ENCODE data around the gene NDRG4.

GRCh38 chr16:58045581-58046422 is 20.2 kb downstream of the MMP15 start:
- RRBS: no CpG with 5 or more reads among the region's 8 CpGs

DNA sequence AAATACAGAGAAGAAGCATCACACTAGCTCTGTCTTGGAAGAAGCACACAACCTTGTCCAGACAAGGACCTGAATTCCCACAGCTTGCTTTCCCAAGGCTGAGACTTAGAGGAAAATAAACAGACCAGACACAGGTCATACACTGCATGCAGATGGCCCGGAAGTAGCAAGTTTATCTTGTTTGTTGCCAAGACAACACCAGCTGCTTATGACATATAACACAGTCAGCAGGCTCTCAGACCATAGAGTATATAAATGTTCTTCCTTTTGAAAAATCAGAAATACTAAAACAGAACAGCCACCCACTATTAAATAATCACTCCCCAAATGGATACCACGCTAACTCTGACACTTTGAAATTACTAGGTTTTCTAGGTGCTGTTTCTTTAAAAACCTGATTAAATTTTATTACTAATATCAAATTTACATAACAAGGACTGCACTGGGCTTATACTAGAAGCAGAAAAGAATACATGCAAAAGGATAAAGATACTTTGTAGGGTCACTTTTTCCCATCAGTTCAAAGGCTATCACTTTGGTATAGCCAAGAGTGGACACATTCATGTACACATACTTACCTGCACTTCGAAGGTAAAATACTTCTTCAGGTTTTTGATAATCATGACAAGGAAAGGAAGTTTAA is 13.6 kb downstream of the CFAP20 start:
- RRBS: no CpG with 5 or more reads among the region's 3 CpGs

- RRBS: no CpG with 5 or more reads among the region's 14 CpGs
These were observed 13.3 kb upstream of the CCDC113 start for GRCh38 chr16:58236371-58236865.

- RRBS: no CpG with 5 or more reads among the region's 11 CpGs
These were observed 6.1 kb upstream of the CCDC113 start for GRCh38 chr16:58243384-58244204.

DNA sequence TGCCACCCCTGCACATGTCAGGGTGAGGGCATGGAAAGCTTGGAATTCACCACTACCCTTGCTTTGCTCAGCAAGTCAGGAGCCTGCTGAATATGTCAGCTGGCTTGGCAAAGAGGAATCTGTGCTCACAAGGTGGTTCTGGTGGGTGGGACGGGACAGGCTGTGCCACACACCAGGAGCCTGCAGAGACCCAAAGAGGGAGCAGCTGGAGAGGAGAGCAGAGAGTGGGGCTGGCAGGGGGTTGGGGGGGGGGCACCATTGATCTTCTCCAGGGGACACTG is 48.7 kb upstream of the NDRG4 start:
- RRBS: no CpG with 5 or more reads among the region's 1 CpG

DNA sequence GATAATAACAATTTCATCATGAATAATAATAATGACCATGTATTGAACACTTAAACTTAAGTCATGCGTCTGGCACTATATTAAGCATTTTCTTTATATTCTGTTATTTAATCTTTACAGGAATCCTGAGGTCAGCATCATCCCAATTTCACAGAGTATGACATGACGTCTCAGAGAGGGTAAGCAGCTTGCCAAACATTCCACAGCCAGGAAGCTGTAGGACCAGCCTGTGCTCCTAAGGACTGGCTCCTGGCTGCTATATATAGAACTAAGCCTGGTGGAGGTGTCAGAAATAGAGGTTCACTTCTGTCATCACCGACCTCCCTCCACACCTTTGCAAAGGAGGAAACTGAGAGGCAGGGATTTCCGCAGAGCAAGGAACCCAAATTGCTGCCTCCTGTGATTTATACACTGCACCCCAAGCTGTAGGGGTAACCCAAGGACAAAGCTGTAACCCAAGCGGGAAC is 37.9 kb upstream of the NDRG4 start:
- RRBS: no CpG with 5 or more reads among the region's 5 CpGs

- RRBS: 64% methylated on average over 4 of the region's 23 CpGs
These were observed at the start of gene NDRG4 for GRCh38 chr16:58499539-58500323. Gene NDRG4 (plus strand): TSS chr16:58500143.

GRCh38 chr16:58516786-58517521 is 1.6 kb downstream of the SETD6 start:
- RRBS: no CpG with 5 or more reads among the region's 10 CpGs

DNA sequence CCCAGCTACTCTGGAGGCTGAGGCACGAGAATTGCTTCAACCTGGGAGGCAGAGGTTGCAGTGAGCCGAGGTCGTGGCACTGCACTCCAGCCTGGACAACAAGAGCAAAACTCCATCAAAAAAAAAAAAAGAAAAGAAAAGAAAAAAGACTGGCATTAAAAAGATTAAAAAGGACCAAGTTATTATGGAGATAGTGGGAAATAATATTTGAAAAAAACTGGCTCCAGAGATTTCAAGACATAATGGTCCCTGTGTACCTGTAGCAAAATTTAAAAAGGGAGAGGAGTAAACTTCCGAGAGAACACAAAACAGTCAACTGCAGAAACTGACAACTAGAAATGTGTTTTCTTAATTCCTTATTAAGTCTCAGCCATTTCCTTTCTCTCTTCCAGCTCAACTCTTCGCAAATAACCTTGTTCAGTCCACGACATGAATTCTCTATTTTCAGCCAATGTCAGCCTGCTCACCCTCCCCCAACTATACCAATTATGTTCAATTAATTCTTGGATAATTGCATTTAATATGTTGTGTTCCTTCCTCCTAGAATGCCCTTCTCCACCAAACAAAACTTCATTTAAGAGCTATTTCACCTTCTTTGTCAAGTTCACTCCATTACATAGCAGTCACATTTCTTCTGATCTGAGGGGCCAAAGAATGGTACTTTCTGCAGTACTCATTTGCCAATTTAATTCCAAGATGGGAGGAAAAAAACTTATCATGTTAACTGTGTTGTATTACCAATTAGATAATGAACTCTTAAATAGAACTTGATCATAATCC is 15.5 kb downstream of the SETD6 start:
- RRBS: no CpG with 5 or more reads among the region's 6 CpGs

DNA sequence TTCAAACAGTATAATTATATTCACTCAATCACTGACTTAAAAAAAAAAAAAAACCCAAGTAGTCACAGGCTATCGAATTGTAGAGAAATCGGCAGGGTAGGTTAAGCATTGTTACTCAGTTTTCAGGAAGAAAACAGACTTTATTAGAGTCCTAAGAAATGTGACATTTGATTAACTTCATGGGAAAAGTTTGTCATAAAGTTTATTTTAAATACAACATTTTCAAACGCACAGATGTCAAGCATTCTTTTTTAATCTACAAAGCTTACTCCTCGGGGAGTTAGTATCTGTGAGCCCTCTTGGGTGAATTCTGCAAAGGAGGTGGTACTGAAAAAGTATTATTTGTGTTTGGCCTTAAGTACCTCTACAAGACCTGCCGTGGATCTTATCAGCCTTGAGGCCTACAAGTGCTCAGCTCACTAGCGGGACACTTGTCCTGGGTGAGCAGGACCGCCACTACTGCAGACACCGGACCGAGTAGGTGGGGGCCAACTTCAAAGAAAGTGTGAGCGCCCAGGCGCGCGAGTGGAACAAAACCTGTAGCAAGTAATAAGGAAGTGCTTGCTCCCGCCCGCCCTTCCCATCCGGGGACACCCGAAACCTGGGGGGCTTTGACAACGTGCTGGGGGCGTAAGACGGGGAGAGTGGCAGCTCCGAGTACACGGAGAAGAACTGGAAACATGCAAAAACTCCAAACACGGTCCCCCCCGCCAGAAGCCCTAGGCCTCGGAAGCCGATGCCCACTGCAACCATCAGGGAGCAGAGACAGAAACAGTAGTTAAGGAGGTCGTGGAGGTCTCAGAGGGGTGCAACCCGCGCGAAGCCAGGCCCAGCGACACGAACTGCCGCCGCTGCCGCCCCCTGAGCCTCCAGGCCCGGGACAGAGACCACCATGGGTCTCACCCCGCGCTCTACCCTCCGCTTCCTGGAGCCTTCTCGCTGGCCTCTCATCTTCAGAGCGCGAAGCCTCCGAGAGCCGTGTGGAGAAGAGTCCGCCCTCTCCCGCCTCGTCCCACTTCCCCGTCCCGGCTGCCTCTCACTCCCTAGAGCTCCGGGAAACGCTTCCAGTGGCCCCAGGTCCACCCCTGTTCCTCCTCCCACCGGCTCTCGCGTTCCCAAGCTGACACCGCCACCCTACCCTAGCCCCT is 690 bp downstream of the CNOT1 start:
- RRBS: under 1% methylated on average over 4 of the region's 55 CpGs

DNA sequence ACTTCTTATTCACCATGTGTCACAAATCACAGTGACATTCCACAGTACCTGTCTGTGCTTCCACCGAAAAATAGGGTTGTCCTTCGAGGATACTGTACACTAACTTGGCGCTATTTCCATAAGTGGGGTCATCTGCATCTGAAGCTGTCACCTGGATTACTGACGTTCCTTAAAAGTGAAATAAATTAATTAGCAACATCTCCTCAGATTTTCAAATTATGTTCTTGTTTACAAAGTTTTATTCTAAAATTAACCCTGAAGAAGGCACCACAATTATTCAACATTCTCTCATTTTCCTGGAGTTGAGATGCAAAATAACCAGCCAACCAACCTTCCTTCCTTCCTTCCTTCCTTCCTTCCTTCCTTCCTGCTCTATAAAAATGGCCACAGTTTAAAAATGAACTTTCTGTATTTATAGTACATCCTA is 129.0 kb downstream of the CDH11 start:
- RRBS: no CpG with 5 or more reads among the region's 4 CpGs

- RRBS: no CpG with 5 or more reads among the region's 13 CpGs
These were observed 1.9 kb downstream of the CDH11 start for GRCh38 chr16:65119797-65120473.

DNA sequence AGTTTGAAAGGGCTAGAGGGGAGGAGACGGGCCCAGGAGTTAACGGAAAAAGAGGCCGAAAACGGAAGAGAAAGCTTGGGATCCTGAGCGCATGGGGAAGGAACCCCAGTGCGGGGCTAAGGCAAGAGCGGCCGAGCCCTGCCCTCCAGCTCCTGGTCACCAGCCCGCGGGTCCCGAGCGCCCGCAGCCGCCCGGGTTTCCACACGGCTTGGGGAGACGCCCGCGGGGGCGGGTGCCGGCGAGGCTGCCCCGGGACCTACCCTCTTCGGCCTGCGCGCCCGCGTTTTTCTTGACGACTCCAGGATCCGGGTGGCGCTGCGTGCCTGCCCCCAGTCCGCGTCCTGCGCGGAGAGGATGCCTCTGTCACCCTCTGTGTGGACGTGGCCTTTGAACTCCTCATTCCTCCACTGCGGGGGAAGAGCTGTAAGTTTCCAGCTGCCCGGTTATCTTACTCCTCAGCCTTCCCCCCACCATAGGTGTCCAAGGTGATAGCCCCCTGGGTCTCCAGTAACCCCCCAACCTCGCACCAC is 1.6 kb upstream of the CDH11 start:
- RRBS: 28% methylated on average over 15 of the region's 40 CpGs

DNA sequence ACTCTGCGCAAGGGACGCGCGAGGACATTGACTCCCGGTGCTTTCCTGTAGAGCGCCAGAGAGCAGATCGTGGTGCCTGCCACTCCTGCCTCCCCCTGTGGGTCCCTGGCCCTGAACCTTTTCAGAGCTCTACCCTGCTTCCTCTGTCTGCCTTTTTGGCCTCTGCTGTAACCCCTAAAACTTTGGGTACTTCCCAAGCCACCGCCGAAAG is 2.0 kb upstream of the CDH11 start:
- RRBS: no CpG with 5 or more reads among the region's 9 CpGs

DNA sequence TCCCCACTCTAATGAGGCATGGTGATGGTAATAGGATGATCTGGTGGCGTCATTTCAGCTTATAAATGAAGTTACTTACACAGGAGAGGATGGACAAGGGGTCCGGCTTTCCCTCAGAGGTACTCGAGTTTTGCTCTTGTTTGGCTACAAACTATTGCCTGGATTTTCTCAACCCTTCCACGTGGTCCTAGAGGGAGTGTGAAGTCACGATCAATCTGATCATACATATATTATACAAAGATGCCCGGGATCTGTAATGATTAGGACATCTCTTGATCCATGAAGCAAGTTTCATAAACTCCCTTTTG is 2.2 kb upstream of the CDH11 start:
- RRBS: no CpG with 5 or more reads among the region's 6 CpGs

DNA sequence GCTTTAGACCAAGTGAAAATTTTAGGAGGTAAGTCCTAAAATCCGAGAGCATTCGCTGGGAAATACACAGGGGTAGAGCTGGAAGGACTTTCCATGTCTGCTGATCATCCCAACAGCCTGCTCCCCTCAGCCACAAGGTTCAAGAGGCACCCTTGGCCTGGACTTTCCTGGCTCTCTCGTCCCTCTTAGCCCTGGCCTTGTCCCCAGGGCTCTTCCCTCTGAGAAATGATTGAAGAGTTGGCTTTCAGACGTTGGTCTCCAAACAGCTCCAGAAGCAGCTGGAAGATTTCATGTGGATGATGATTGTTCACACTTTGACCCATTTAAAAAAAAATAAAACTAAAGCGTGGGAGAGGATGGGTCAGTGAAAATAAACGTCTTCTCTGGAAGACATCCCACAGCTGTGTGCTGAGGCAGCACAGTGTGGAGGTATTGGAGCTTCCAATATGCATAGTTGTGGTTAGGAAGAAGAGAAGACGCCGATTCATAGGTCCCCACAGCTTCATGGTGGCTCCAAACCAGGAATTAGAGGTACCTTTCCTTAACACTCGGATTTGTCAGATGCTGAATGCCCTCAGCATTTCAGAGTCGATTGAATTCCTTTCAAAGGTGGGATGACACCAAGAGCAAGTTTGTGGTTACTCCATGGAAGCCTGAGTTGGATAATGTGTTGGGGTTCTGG is 54.8 kb upstream of the CDH11 start:
- RRBS: no CpG with 5 or more reads among the region's 10 CpGs

- RRBS: 92% methylated on average over 5 of the region's 14 CpGs
These were observed 611.3 kb upstream of the CDH5 start for GRCh38 chr16:65755184-65755646.

- RRBS: no CpG with 5 or more reads among the region's 6 CpGs
These were observed 908 bp upstream of the CDH5 start for GRCh38 chr16:66365453-66366113.

GRCh38 chr16:66368144-66368737 is 1.8 kb downstream of the CDH5 start:
- RRBS: no CpG with 5 or more reads among the region's 4 CpGs

DNA sequence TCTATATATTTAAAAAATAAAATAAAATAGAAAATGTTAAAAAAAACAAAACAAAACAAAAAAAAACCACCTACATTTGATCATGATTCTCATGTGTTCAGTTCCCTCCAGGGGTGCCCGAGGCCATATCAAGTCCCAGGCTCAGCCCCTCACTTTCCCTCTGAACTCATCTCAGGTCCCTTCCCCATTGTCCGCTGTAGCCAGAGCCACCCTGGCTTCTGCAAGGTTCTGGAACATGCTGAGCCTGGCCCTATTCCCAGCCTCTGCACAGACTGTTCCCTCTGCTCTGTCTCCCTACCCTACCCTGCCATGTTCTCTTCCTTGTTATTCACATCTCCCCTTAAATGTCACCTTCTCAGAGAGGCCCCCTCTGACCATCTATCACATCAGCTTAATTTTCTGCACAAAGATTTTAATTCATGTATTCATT is 46.9 kb downstream of the TK2 start:
- RRBS: no CpG with 5 or more reads among the region's 2 CpGs